Right atrium auricular region (tissue), 2 donors: ENCODE data around the genes SWSAP1, EPOR, ELAVL3, ZNF69, ZNF878, ZNF844, FBXW9, RTBDN and CALR.

DNA sequence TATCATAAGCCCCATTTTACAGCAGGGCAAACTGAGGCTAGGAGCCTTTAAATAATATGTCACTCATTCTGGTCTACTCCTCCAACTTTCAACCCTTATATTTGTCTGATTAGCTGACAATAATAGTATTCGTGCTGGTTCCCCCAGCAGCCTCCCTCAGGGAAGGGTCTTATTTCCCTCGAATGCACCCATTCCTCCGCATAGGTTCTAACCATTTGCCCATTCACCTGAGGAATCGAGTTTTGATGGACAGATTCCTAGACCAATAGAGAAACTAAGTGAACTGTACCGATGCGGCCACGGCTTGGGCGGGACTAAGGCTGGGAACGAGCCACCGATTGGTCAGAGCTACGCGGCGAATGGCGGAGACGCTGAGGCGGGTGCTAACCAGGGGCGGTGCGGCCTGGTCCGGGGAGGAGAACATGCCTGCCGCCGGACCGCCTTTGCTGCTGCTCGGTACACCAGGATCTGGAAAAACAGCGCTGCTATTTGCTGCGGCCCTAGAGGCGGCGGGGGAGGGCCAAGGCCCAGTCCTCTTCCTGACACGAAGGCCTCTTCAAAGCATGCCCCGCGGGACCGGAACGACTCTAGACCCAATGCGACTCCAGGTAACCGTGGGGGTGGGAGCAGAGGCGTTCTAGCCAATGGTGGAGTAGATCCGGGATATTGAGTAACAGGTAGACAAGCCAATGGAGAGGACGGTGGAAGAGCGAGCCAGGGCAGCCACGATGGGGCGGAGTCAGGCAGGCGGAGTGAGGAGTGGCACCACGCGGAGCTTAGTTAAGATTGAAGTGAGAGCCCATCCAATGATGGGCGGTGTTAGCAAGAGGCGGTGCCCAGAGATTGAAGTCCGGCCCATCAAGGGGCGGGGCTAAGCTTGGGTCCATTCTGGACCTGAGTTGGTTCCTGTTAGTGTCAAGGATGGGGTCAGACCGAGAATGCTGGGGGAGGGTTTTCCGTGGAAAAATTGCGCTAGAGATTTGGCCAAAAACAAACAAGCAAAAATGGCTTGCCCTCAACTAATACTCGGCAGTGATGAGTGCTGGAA is at the start of gene SWSAP1:
SWSAP1 (plus strand) TSS at position 345 of the 1,048 bp plus-strand sequence.
- PRO-cap = bidirectional peak, plus-strand start at position 345 of the sequence, minus-strand start at position 237 of the sequence; bidirectional peak, plus-strand start at position 912 of the sequence, minus-strand start at position 580 of the sequence
- RAMPAGE, long total RNA, 2 experiments = start-site peak on the plus strand in 2 of 2 experiments, centred at positions 389 to 899 of the sequence, 6 to 45 reads per replicate

GRCh38 chr19:11384166-11384651 is at the start of gene EPOR:
EPOR (minus strand) TSS chr19:11384314.
- PRO-cap = bidirectional peak, plus-strand start at chr19:11384431, minus-strand start at chr19:11384313
- RAMPAGE, long total RNA, 2 experiments = no peak in any of the 2 experiments

GRCh38 chr19:11480530-11481432 is at the start of gene ELAVL3:
ELAVL3 (minus strand) TSS chr19:11481046.
- PRO-cap = no peak
- RAMPAGE, long total RNA, 2 experiments = no peak in any of the 2 experiments

DNA sequence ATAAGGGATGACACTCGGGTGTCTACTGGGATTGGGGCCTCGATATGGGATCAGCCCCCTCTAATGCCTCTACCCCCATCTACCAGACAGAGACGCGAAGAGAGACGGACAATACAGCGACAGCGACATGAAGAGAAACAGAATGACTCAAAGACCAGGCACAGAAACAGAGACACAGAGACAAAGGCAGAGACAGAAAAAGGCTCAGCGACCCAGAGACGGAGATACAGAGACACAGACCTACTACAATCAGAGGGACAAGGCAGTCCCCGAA is 3.0 kb upstream of the CNN1 start:
- PRO-cap = unidirectional peak, minus-strand start at position 144 of the sequence
- RAMPAGE, long total RNA, 2 experiments = no peak in any of the 2 experiments

DNA sequence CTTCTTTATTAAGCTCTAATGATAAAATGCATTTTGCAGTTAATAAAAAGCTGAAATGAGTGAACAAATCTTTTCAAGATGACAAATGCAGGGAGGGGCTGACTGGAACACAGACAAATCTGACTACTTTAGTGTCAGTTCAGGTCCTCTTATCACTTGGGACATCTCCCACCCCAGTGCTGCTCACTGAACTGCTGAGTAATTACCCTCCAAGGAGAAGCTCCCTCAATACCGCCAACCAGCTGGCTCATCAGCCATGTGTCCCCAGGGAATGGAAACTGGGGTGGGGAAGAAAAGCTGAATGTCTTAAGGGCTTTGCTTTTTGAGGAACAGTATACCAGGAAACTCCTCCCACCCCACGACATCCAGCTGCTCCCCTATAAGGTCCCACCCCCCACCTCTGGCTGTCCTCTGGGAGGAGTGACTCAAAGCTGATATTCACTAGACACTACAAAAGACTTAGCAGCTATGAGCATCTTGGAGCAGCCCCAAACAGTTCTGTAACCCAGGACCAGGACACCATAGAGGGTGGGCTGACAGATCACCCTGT is 2.0 kb downstream of the ZNF823 start:
- PRO-cap = no peak
- RAMPAGE, long total RNA, 2 experiments = no peak in any of the 2 experiments

DNA sequence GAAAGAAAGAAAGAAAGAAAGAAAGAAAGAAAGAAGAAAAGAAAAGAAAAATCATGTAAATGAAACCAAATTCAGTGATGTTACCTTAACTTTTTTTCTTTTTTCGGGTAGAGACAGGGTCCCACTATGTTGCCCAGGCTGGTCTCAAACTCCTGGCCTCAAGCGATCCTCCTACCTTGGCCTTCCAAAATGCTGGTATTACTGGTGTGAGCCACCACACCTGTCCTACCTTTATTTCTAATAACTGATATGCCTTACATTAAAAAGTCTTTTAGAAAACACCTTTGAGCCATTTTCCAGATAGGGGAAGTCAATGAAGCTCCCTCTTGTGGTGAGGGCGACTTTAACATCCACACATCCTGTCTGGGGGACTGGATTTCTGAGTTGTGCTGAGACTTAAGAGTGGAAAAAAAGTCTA is 2.1 kb upstream of the ZNF440 start:
- PRO-cap = no peak
- RAMPAGE, long total RNA, 2 experiments = no peak in any of the 2 experiments

GRCh38 chr19:11887602-11888577 is at the start of gene ZNF69:
ZNF69 (plus strand) TSS chr19:11887782.
- PRO-cap = bidirectional peak, plus-strand start at chr19:11887752, minus-strand start at chr19:11887669; unidirectional peak, minus-strand start at chr19:11888202
- RAMPAGE, long total RNA, 2 experiments = start-site peak on the plus strand in 1 of 2 experiments, at chr19:11887778-11887829 at its widest, 114 reads per replicate

- PRO-cap = bidirectional peak, plus-strand start at chr19:12053074, minus-strand start at chr19:12052961
- RAMPAGE, long total RNA, 2 experiments = no peak in any of the 2 experiments
Measured at GRCh38 chr19:12052395-12053251, at the start of gene ZNF878. ZNF878 (minus strand) TSS chr19:12052961.

DNA sequence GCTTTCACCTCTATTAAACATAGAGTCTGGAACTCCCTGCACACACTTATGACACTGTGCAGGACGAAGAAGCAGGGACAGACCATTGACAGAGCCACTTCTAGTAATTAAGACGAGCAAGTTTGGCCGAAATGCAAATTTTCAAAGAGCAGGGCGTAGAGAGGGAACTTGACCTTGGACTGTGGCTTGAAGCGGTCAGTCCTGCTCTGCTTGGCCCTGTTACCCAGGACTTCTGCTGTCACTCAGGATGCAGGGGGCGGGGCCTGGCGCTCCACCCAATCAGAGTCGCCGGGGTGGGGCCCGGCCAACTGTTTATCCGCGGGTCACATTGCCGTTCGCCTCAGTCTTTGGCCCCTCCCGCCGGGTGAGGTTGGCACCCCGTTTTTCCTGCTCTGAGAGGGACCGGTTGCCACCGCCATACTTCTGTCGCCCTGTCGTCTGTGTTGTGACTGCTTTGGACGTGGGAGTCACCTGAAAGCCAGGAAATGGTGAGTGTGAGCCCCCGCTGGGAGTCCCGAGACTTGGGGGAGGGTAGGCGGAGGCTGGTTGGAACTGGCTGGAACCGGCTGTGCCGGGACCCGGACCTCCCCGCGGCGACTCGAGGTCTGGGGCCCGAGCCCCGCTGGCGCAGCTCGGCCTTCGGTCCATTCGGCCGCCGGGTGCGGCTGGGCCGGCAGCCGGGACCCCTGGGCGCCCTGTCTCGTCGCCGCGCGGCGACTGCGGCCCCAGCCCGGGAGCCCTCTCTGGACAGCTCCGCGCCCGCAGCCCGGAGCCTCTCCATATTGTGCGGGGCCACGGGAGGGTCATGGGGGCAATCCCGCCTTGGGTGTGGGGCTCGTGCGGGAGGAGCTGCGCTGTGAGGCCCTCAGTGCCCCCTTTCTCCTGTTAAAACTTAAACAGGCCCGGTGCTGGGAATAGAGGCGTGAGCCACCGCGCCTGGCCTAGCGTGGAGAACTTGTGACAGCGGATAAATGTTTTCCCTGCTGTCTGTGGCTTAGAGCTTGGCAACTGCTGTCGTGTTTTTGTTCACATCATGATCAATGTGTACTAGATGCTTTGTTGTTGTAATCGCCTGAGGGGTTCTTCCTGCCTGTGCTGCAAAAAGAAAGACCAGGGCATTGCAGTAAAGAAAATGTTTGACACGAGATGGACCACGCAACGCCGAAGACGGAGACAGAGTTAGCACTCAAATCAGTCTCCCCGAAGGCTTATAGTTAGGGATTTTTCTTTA is at the start of gene ZNF844:
ZNF844 (plus strand) TSS at position 343 of the 1,231 bp plus-strand sequence.
- PRO-cap = bidirectional peak, plus-strand start at position 343 of the sequence, minus-strand start at position 234 of the sequence; unidirectional peak, plus-strand start at position 647 of the sequence; unidirectional peak, minus-strand start at position 719 of the sequence; unidirectional peak, minus-strand start at position 969 of the sequence
- RAMPAGE, long total RNA, 2 experiments = start-site peak on the plus strand in 1 of 2 experiments, centred at position 394 of the sequence, 18 reads per replicate

DNA sequence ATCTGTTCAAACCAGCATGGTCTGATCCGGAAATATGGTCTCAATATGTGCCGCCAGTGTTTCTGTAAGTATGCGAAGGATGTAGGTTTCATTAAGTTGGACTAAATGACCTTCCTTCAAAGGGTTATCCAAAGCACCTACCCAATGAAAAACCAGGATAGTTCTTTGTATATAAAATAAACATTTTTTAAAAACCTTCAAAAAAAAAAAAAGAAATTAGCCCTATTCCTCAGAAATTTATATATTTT is 8.1 kb upstream of the ZNF442 start:
- PRO-cap = no peak
- RAMPAGE, long total RNA, 2 experiments = no peak in any of the 2 experiments

DNA sequence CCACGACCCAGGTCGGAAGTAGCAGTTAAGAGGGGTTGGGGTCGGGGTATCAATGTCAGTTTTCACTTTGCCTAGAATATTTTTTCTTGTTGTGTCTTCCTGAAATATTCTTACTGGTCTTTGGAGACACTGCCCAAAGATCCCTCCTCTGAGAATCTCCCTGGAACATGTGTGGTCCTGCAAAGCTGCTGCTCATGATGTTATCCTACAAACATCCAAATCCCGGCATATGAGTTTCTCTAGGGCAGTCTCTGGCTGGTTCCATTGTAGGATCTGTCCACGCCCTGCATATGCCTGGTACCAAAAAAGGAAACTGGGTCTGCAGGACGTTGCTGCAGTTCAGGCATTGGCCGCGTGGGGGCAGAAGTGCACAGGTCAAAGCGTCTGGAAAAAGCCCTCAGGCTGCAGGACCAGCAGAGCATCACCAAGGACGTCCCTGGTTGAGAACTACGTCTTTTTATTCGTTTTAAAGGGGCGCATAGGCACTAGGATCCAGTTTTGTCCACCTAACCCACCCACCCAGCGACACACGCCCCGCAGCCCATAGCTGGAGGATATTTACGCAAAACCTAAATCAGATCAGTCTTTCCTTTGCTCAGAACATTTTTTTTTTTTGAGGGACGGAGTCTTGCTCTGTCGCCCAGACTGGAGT is 12.7 kb upstream of the ZNF564 start:
- PRO-cap = no peak
- RAMPAGE, long total RNA, 2 experiments = no peak in any of the 2 experiments

DNA sequence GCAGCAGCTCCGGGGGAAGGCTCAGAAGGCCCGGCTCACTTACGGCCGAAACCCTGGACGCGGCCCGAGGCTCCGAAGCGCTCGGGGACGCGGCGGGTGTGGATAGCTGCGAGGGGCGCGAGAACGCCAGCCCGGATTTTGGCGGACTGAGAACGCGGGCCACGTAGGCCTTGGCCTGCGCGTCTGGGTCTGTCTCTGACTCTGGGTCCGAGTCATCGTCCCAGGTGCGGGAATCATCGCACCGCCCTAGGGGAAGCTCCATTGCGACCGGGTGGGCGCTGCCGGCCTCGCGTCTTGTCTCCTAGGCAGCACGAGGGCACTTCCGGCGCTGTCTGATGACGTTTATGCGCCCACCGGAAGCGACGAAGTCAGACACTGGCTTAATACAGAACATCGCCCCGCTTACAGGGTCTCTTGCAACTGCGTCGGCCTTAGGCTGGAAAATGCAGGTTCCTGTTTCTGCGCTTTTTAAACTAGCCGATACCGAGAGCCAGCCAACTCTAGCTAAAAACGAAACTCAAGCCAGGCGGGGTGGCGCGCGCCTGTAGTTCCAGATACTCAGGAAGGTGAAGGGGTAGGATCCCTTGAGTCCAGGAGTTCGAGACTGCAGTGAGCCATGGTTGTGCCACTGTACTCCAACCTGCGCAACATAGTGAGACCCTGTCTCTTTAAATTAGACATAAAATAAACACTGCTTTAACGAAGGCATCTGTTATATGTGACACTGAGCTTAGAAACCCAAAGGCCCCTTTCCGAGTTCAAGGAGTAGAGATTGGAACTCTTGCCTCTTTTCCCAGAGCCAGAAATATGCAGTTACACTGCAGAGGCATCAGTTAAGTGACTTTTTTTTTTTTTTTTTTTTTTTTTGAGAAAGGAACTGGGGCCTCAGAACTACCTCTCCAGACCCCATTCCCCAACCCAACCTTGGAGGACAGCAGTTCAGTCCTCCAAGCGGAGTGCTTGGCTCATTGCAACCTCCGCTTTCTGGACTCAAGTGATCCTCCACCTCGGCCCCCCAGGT is at the start of gene FBXW9:
FBXW9 (minus strand) TSS at position 312 of the 1,021 bp plus-strand sequence.
- PRO-cap = bidirectional peak, plus-strand start at position 410 of the sequence, minus-strand start at position 296 of the sequence
- RAMPAGE, long total RNA, 2 experiments = start-site peak on the minus strand in 1 of 2 experiments, centred at position 315 of the sequence, 9 reads per replicate

DNA sequence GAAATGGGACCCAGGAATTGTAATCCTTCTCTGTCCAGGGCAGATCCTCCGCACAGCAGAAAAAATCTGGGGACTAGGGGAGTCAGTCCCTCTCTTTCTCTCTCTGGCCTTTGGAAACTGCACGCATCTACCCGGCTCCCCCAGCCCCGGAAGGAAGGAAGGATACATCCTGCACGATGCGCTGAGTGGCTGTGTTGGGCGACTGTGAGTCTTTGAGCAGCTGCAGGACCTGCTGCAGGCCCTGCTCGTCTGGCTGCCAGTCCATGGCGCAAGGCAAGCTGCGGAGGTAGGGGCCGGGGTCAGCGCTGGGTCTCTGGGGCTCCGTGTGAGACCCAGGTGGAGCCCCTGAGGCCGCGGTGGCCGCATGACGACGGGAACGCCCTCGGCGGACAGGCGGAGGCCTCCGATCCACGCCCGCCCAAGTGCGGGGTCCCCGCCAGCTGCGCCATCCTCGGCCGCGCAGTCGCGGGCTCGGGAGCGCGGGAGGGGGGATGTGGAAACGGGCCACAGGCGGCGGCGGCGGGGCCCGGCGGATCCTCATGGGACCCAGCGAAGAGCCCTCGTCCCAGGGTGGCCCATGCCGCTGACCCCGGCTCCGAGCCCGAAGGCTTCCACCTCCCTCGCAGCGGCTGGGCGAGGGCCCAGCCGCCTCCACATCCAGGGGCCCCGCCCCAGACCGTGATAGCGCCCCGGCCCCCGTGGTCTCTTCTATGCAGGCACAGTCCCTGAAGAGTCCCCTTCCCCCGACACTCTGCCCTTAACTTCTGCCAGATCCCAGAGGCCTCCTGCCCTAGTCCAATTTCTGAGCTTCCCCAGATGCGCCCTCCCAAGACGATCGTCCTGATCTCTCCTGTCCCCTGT is 2.8 kb downstream of the TNPO2 start:
- PRO-cap = unidirectional peak, plus-strand start at position 507 of the sequence
- RAMPAGE, long total RNA, 2 experiments = no peak in any of the 2 experiments

- PRO-cap = no peak
- RAMPAGE, long total RNA, 2 experiments = no peak in any of the 2 experiments
Measured at GRCh38 chr19:12721720-12721940, 2.1 kb downstream of the TNPO2 start.

DNA sequence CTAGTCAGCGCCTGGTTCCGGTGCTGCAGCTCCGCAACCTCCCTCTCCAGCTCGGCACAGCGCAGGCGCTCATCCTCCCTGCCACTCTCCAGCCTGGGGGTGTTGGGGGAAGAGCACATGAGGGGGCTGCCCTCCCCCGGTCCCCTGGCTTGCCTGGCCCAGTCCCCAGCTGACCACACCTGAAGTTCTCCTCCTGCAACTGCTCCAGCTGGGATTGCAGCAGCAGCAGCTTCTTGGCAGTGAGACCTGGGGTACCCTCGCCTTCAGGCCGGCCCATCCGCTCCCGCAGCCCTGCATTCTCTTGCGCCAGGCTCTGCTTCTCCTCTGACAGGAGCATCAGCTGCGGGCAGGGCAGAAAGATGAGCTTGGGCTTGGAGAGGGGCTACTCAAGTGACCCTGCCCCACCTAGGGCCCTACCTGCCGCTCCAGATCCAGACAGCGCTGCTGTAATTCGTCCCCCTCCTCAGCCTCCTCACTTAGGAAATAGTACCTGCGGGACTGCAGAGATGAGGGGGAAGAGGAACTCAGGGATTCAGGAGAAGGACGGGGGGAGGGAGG is 4.3 kb downstream of the HOOK2 start:
- PRO-cap = no peak
- RAMPAGE, long total RNA, 2 experiments = no peak in any of the 2 experiments

DNA sequence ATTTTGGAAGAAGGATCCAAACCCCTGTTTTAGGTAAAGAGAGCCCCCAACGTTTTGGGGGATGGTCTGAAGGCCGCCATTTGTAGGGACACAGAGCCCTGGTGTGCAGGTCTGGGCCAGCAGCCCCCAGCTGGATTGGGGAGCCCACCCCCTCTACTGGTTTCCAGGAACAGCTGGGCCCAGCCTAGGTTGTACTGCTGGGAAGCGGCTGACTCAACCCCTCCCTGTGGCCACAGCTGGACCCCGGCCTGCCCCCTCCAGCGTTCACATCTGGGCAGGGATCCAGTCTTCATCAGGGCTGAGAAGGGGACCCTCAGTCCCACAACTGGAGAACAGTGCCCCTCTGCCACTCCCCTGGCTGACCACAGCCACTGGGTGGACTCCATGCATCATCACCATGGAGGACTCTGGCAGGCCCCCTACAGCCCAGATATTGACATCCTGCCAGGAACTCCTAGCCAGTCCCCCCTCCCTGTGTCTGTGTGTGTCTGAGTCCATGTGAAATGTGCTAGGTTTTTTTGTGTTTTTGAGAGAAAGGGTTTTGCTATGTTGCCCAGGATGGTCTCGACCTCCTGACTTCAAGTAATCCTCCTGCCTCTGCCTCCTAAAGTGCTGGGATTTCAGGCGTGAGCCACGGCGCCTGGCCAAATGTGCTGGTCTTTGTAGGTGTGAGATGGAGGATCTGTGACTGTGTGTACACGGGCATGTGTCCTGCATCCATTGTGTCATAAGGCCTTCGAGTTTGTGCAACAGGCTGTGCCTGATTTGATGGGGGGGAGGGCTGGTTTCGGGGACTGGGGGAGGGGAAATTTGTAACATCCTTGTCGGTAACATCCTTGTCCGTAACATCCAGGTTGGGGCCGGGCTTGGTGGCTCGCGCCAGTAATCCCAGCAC is 3.9 kb upstream of the HOOK2 start:
- PRO-cap = bidirectional peak, plus-strand start at position 285 of the sequence, minus-strand start at position 158 of the sequence; bidirectional peak, plus-strand start at position 845 of the sequence, minus-strand start at position 722 of the sequence
- RAMPAGE, long total RNA, 2 experiments = no peak in any of the 2 experiments

DNA sequence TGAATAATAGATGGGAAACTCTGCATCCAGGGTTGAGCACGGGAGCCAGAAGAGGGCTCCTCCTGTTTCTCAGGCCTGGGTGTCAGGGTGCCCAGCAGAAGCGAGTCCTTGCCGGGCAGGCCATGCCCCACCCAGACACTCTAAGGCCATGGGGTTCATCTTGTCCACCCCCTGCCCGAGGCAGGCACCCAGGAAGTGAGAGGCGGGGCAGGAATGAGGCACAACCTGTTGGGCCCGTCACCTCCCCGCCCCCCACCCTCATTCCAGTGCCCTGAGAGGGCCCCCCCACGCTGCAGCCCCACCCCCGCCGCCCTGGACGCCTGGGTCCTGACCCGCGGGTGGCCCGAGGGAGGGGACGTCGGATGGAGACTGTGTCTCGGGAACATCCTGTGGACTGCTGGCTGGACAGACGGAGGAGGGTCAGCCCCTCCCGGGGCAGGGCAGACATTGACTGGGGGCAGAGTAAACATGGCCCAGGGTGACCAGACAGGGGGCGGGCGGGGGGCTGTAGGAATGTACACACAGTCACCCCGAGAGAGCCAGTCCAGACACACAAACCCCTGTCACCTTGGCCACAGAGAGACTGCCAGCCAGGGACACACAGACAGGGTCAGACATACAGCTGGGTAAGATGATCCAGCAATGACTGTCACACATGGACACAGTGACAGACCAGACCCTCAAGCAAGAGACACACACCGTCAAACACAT is 7.4 kb upstream of the JUNB start:
- PRO-cap = bidirectional peak, plus-strand start at position 577 of the sequence, minus-strand start at position 84 of the sequence
- RAMPAGE, long total RNA, 2 experiments = no peak in any of the 2 experiments

DNA sequence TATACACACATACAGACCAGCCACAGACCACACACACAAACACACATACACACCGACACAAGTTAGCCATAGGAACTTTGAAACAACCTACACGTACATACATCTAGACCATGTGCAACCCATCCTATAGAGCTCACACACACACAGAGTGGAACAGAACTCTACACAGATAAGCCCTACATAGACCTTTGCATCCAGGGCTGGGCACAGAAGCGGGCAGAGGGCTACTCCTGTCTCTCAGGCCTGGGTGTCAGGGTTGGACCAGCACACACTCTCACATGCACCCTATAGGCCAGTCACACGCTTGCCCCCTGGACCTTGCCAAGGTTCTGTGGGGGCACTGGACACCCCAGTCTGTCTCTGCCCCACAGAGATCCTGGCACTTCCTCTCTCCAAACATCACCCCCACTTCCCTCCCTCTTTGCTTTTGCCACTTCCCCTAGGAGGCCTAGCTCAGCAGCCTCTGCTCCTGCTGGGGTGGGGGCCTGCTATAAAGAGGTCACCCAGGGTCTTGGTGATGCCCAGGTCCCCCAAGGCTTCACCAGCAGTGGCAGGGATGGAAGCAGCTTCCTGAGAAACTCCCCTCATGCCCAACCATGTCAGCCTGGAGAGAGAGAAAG is 5.7 kb upstream of the JUNB start:
- PRO-cap = no peak
- RAMPAGE, long total RNA, 2 experiments = no peak in any of the 2 experiments

- PRO-cap = no peak
- RAMPAGE, long total RNA, 2 experiments = no peak in any of the 2 experiments
Measured at GRCh38 chr19:12834214-12834881, at the start of gene RTBDN. RTBDN (minus strand) TSS chr19:12834579.

- PRO-cap = bidirectional peak, plus-strand start at chr19:12938609, minus-strand start at chr19:12938283
- RAMPAGE, long total RNA, 2 experiments = start-site peak on the plus strand in 2 of 2 experiments, at chr19:12938608-12938615 at its widest, 2,561 to 5,112 reads per replicate
Measured at GRCh38 chr19:12938548-12938923, at the start of gene CALR. CALR (plus strand) TSS chr19:12938609.